ENCODE results near the genes TAS1R3, DVL1, ATAD3A and CDK11B.

- RRBS = no CpG with 5 or more reads among the region's 23 CpGs
CAGE:
- cytosol, long polyA plus RNA = no peak
- long polyA plus RNA = no peak
- nucleus, long polyA plus RNA = no peak
These were observed at the start of gene TAS1R3 for GRCh38 chr1:1331072-1331669. TAS1R3 (plus strand) TSS chr1:1331280.

- RRBS = 1% methylated on average over 27 of the region's 127 CpGs
CAGE:
- cytosol, long polyA plus RNA = no peak
- long polyA plus RNA = no peak
- nucleus, long polyA plus RNA = no peak
These were observed at the start of gene DVL1 for GRCh38 chr1:1348777-1349521. DVL1 (minus strand) TSS chr1:1349418.

DNA sequence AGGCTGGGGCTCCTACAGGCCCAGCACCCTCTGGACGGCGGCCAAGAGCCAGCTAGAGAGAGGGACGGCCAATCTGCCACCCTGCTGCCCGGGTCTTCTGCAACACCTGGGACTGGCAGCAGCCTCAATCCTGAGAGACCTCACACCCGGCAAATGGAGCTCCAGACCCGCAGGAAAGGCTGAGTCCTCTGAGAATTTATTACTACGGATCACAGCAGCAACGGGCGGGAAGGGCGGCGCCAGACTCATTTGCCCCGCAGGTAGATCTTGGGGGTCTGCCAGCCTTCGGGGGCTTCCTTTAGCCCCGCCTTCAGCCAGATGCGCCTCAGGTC lies 1.5 kb downstream of the AURKAIP1 start:
- RRBS = 90% methylated on average over 2 of the region's 15 CpGs
CAGE:
- cytosol, long polyA plus RNA = no peak
- long polyA plus RNA = no peak
- nucleus, long polyA plus RNA = no peak

- RRBS = no CpG with 5 or more reads among the region's 13 CpGs
CAGE:
- cytosol, long polyA plus RNA = no peak
- long polyA plus RNA = no peak
- nucleus, long polyA plus RNA = no peak
These were observed 9.0 kb downstream of the CCNL2 start for GRCh38 chr1:1390035-1390627.

DNA sequence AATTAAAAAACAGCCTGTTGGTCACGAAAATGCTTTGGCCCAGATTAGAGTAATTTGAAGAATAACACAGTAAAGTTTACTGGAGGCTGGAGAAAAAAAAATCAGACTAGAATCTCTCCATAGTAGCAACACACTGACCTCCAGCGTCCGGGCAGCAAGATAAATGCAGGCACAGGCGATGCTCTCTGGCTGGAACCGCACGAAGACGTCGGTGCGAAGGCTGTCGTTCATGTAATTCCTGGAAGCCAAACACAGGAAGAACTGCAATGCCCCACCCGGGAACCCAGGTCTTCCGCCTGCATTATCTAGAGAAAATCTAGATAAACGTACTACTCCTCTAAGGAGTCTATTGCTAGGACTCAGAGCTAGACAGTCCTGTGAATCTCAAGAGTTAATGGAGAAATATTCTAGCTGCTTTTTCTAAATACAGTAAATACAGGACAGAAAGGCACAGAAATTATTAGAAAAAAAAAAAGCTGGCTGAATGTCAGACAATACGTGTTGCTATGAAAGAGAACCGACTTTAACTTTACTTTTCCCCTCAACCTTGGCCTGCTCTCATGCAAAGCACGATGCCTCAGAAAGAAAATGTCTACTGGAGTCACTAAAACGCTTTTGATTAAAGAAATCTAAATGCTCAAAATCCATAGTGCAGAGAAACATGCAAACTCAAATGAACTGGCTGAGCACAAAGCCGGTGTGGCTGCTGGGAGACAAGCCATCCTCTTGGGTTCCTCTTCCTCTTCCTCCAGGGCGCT lies 8.3 kb downstream of the CCNL2 start:
- RRBS = no CpG with 5 or more reads among the region's 19 CpGs
CAGE:
- cytosol, long polyA plus RNA = no peak
- long polyA plus RNA = no peak
- nucleus, long polyA plus RNA = start-site peak on the plus strand centred at position 530 of the sequence, 132 bp wide, 9 and 34 reads in 2 replicates

DNA sequence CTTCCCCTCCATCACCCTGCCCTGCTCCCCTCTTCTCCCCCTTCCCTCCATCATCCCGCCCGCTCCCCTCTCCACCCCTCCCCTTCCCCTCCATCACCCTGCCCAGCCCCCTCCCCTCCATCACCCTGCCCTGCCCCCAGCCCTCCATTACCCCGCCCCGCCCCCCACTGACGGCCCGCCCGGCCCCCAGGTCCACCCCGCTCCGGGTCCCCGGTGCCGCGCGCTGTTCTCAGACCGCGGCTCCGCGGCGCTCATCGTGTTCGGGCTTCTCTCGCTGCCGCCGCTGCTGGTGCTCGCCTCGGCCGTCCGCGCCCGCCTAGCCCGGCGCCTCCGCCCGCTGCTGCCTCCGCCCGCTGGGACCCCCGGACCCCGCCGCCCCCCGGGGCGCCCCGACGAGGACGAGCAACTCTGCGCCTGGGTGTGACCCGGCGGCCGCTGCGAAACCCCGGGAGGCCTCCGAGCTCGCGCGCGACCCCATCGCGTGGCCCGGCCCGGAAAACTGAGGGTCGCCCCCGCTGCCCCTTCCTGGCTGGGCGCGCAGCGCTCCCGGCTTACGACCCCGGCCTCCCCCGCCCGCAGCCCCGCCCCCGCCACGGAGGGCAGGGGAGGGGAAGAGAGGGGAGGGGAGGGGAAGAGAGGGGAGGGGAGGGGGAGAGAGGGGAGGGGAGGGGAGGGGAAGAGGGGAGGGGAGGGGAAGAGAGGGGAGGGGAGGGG lies 1.9 kb downstream of the TMEM88B start:
- RRBS = 2% methylated on average over 30 of the region's 71 CpGs
CAGE:
- cytosol, long polyA plus RNA = no peak
- long polyA plus RNA = no peak
- nucleus, long polyA plus RNA = no peak

DNA sequence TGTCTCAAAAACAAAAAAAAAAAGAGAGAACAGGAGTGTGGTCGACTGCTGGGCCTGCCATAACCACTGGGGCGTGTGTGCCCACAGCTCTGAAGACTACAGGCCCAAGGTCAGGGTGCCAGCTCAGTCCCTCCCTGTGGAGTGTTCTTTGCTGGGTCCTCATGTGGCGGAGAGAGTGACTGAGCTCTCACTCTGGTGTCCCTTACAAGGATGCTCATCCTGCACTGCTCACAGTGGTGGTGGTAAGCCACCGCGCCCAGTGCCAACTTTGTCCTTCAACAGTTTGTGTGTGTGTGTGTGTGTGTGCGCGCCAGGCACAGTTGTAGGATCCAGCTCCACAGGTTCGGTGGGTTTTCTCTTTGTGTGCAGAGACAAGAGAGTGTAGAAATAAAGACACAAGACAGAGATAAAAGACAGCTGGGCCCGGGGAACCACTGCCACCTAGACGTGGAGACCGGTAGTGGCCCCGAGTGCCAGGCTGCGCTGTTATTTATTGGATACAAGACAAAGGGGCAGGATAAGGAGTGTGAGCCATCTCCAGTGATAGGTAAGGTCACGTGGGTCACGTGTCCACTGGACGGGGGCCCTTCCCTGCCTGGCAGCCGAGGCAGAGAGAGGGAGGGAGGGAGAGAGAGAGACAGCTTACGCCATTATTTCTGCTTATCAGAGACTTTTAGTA lies 7.2 kb upstream of the ATAD3A start:
- RRBS = no CpG with 5 or more reads among the region's 18 CpGs
CAGE:
- cytosol, long polyA plus RNA = no peak
- long polyA plus RNA = no peak
- nucleus, long polyA plus RNA = no peak

- RRBS = no CpG with 5 or more reads among the region's 22 CpGs
CAGE:
- cytosol, long polyA plus RNA = no peak
- long polyA plus RNA = no peak
- nucleus, long polyA plus RNA = no peak
These were observed 6.6 kb upstream of the ATAD3A start for GRCh38 chr1:1505324-1505857.

GRCh38 chr1:1511627-1512796 lies at the start of gene ATAD3A:
ATAD3A (plus strand) TSS chr1:1512162.
- RRBS = under 1% methylated on average over 11 of the region's 154 CpGs
CAGE:
- cytosol, long polyA plus RNA = no peak
- long polyA plus RNA = no peak
- nucleus, long polyA plus RNA = no peak

DNA sequence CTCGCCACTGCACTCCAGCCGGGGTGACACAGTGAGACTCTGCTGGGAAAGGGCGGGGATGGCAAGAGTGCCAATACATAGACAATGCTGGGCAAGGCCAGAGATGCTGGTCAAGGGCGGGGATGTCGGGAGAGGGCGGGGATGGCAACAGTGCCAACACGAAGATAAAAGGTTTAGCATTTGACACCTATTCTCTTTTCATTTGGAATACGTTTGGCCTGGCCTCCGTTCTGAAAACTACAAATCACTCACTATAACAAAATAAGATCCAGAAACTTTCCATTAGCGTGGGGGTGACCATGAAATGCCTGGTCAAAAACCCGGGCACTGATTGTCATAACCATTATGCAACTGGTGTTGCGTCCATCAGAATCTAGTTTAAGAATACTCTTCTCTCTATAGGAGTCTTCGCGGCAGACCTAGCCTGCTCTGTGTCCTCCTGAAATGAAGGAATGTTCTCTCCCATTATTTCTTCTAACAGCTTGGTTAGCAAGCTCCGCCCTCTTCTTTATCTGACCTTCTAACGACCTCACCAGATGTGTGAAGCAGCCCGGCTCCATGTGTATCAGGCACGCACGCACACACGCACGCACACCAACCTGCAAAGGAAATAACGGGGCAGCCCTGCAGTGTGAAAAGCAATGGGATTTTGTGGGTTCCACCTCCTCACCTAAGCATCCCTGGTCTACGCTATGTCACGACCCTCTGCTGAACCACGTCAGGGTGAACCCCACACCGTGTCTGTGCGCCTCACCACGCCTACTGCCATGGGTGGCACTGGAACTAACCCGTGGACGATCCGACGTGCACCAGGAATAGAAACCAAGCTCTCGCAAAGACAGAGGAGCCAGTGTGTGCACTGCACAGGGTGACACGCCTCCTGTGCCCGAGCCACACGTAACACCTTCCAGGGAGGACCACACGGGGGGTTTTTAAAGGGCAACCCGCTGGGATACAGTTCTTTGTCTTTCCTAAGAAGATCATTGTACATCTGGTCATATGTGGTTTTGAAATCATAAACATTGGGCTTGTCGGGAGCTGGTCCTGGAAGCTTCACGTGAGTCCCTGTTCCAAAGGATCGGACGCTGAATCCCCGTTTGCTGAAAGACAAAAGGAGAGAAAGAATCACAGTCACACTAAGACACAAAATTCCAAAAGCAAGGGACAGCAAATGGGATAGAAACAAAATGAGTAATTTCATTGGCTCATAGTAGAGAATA lies 10.4 kb downstream of the SSU72 start:
- RRBS = no CpG with 5 or more reads among the region's 43 CpGs
CAGE:
- cytosol, long polyA plus RNA = no peak
- long polyA plus RNA = no peak
- nucleus, long polyA plus RNA = no peak

DNA sequence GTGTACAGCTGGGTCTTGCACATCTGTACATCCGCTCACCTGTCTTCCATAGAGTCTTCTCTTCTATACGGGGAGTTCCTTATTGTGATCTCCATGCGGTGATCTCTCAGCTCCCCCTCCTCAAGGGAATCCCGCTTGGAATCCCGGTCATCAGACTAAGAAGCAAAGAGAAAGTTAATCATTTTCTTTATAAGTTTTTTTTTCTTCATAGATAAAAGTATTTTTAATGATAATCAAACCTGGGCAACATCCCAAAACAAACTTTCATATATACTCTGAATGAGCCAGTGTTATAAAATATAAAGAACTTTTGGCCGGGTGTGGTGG lies 3.5 kb downstream of the CDK11B start:
- RRBS = no CpG with 5 or more reads among the region's 6 CpGs
CAGE:
- cytosol, long polyA plus RNA = no peak
- long polyA plus RNA = no peak
- nucleus, long polyA plus RNA = start-site peak on the minus strand centred at position 99 of the sequence, 78 bp wide, 181 and 78 reads in 2 replicates

- RRBS = under 1% methylated on average over 21 of the region's 95 CpGs
CAGE:
- cytosol, long polyA plus RNA = start-site peak on the minus strand at chr1:1658975-1659013, 96 and 175 reads in 2 replicates
- long polyA plus RNA = start-site peak on the minus strand at chr1:1658998-1659013, 115 and 99 reads in 2 replicates
- nucleus, long polyA plus RNA = start-site peak on the minus strand at chr1:1658914-1659238, 487 and 43 reads in 2 replicates
These were observed at the start of gene CDK11B for GRCh38 chr1:1658770-1659748. CDK11B (minus strand) TSS chr1:1659004.

GRCh38 chr1:1683282-1684520 lies 8.9 kb downstream of the SLC35E2B start:
- RRBS = 100% methylated on average over 2 of the region's 47 CpGs
CAGE:
- cytosol, long polyA plus RNA = no peak
- long polyA plus RNA = no peak
- nucleus, long polyA plus RNA = no peak

DNA sequence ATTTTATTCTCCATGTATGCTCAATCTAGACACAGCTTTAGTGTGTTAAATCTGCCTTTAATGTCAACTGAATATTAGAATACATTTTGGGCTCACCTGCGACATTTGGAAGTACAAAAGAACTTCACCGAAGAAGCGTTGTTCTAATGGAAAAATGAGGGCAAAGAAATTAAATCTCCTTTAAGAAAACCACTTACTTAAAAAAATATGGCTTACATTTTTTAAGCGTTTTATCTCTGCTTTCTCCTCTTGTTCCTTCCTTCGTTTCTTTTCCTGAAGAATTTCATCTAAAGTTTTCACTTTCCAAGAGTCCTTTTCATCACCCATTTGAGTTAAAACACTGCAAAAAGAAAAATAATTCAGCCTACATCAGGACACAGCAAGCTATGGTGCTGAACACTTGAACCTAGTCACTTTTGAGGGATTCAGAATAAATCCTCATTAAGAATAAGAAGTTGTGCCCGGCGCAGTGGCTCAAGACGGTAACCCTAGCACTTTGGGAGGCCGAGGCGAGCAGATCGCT lies 1.6 kb downstream of the CDK11A start:
- RRBS = no CpG with 5 or more reads among the region's 11 CpGs
CAGE:
- cytosol, long polyA plus RNA = no peak
- long polyA plus RNA = no peak
- nucleus, long polyA plus RNA = no peak

GRCh38 chr1:1756149-1757289 lies 21.8 kb downstream of the NADK start:
- RRBS = 92% methylated on average over 2 of the region's 44 CpGs
CAGE:
- cytosol, long polyA plus RNA = no peak
- long polyA plus RNA = no peak
- nucleus, long polyA plus RNA = no peak

- RRBS = 97% methylated on average over 9 of the region's 27 CpGs
CAGE:
- cytosol, long polyA plus RNA = no peak
- long polyA plus RNA = no peak
- nucleus, long polyA plus RNA = no peak
These were observed 18.5 kb downstream of the NADK start for GRCh38 chr1:1759660-1760282.

GRCh38 chr1:1790199-1790627 lies 11.9 kb upstream of the NADK start:
- RRBS = 100% methylated on average over 3 of the region's 15 CpGs
CAGE:
- cytosol, long polyA plus RNA = no peak
- long polyA plus RNA = no peak
- nucleus, long polyA plus RNA = no peak

GRCh38 chr1:1858569-1858997 lies 32.3 kb downstream of the GNB1 start:
- RRBS = no CpG with 5 or more reads among the region's 6 CpGs
CAGE:
- cytosol, long polyA plus RNA = no peak
- long polyA plus RNA = no peak
- nucleus, long polyA plus RNA = no peak

DNA sequence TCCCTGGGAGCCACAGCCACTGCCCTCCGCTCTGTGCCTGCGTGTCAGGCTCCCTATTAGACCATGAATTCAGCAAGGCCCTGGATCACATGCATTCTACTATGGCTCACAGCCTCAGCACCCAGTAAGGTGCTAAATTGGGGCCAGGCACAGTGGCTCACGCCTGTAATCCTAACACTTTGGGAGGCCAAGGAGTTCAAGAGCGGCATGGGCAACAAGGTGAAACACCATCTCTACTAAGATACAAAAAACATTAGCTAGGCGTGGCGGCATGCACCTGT lies 8.9 kb downstream of the GNB1 start:
- RRBS = no CpG with 5 or more reads among the region's 6 CpGs
CAGE:
- cytosol, long polyA plus RNA = no peak
- long polyA plus RNA = no peak
- nucleus, long polyA plus RNA = no peak

DNA sequence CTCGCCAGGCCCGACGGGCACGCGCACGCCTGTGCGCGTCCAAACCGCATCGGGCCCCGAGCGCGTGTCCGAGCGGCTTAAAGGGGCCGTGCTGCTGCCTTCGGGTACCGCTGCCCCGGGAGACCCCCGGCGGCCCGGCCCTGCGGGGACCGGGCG lies 140 bp upstream of the GNB1 start:
- RRBS = no CpG with 5 or more reads among the region's 25 CpGs
CAGE:
- cytosol, long polyA plus RNA = no peak
- long polyA plus RNA = no peak
- nucleus, long polyA plus RNA = no peak